Metastatic Liver Carcinoma in the Lung (tissue), 2 donors: ENCODE measurements around the genes ALPP and KCNJ13.

DNA sequence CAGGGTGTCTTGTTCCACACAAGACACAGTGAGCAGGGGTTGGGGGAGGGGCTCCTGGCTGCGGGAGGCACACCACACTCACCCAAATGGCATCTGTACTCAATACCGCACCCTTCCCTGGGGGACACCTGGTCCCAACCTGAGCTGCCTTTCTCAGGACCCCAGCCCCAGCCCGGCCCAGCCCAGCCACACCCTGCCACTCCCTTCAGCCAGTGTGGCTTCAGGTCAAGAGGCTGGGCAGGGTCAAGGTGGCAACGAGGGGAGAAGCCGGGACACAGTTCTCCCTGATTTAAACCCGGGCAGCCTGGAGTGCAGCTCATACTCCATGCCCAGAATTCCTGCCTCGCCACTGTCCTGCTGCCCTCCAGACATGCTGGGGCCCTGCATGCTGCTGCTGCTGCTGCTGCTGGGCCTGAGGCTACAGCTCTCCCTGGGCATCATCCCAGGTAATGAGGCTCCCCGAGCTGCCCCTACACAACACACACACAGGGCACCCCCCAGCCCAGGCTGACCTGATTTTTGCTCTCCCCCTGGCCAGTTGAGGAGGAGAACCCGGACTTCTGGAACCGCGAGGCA is at the start of gene ALPP:
Gene ALPP (plus strand): TSS at position 319 of the 576 bp plus-strand sequence.
- PRO-cap, 2 experiments, result no peak in any of the 2 experiments

GRCh38 chr2:232495084-232495393 is 7.4 kb upstream of the ECEL1 start:
- PRO-cap, 2 experiments, result no peak in any of the 2 experiments

- PRO-cap, 2 experiments, result no peak in any of the 2 experiments
Observed at GRCh38 chr2:232573619-232574240, 23.2 kb downstream of the EIF4E2 start.

- PRO-cap, 2 experiments, result no peak in any of the 2 experiments
Observed at GRCh38 chr2:232584034-232584607, 33.6 kb downstream of the EIF4E2 start.

DNA sequence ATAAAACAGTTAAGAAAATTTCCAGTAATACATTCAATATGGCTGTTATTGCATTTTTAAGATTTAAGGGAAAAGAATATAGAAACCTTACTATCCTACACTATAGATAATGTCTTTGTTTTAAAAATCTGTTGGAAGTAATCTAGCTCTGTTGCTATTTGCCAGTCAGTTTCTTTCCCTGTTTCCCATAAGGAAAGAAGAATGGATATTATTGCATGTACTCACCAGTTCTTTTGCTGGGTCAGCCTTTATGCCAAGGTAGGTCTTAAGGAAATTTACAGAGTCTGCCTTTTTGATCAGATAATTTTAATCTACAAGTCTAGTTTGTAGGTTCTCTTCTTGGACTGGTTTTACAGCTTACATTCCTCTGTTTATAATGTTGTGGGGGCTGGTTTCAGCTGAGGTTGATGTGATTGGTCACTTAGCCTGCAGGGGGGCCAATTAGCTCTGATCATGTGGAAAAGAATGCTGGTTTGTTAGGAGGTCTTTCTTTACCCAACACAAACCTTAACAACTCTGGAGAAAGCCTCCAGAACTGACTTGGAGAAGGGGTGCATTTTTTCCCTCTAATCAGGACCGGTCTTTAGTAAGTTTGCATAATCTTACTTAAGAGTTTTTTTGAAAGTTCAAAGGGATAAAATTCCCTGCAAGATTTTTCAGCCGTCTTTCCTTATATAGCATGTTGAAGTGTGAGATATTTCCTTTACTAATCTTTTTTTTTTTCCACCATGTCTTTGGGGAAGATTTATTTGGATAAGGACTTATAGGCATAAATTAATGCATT is at the start of gene KCNJ13:
Gene KCNJ13 (minus strand): TSS at position 346 of the 784 bp plus-strand sequence.
- PRO-cap, 2 experiments, result no peak in any of the 2 experiments

GRCh38 chr2:232790459-232791566 is 14.4 kb upstream of the KCNJ13 start:
- PRO-cap, 2 experiments, result no peak in any of the 2 experiments

DNA sequence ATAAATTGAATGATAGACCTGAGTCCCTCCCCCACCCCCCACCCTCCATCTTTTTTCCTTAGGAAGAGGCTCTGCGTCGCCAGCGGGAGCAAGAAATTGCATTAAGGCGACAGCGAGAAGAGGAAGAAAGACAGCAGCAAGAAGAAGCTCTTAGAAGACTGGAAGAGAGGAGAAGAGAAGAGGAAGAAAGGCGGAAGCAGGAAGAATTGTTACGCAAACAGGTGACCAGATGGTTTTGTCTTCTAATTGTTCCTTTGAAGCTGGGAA is 43.3 kb upstream of the KCNJ13 start:
- PRO-cap, 2 experiments, result no peak in any of the 2 experiments

DNA sequence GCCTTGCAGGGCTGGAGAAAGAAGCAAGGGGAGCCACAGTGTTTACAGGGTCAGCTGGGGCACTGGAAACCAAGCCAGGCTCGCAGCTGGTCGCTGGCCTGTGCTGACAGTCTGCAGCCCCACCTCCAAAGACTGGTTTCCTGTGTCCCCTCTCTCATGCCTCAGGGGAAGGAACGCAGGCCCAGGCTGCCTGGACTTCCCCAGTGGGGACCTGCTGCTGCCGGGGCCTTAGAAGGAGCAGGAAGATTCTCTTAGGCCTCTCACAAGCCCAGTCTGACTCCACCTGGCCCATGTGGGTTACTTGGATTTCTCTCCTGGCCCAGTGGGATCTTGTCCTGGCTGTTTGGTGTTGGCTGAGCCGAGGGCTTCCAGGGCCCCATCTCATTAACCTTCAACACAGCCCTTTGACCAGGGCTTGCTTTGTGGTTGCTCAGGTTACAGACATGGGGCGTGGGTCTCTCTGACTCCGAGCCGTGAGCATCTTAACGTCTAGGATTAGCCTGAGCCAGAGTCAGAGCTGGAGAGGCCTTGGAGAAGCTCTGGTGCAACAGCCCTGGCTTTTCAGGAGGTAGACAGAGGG is 1.8 kb downstream of the INPP5D start:
- PRO-cap, 2 experiments, result peak in 1 of 2 experiments; most common plus-strand start position 184 of the sequence (in 1); most common minus-strand start position 134 of the sequence (in 1)

DNA sequence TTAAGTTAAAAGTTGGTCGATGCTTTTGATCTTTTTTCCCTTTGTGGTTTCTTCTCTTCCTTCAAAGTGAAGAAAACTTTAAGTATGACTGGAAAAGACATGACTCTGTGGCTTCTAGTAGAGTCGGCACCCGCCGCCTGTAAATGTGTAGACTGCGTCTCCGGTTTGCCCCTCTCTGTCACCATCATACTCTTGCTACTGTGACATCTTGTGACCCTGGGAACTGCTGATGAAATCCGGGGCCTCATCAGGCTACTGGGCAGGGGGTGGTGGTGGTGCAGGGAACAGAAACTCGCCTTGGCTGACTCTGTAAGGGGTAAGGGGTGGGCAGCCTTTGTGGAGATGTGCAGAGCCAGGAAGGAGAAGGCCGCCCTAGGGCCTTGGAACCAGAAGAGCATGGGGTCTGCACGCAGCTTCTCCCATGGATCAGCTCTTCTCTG is 21.2 kb downstream of the INPP5D start:
- PRO-cap, 2 experiments, result no peak in any of the 2 experiments

DNA sequence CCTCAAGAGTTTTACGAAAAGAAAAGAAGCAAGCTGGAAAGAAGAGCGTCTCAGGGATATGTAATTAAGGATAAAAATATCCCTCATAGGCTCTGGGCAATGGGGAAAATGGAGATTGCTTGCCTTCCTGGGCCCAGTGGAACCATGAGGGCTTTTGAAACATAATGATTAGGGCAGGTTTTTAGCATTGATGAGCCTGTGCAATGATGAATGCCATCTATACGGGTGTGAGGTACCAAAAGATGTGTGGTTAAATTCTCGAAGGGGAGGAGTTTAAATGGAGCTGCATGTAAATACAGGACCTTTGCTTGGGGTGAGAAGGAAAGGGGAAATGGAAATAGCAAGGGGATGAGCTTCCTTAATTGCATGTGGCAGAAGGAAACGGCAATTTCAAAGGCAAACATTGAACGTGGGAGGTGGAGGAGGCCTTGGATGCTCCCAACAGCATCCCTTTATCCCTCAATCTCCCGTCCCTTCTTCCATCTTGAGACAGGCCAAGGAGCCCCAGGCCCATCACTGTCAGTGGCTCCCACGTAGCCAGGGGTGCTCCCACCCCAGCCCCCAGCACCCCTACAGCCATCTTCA is 32.3 kb downstream of the INPP5D start:
- PRO-cap, 2 experiments, result no peak in any of the 2 experiments

DNA sequence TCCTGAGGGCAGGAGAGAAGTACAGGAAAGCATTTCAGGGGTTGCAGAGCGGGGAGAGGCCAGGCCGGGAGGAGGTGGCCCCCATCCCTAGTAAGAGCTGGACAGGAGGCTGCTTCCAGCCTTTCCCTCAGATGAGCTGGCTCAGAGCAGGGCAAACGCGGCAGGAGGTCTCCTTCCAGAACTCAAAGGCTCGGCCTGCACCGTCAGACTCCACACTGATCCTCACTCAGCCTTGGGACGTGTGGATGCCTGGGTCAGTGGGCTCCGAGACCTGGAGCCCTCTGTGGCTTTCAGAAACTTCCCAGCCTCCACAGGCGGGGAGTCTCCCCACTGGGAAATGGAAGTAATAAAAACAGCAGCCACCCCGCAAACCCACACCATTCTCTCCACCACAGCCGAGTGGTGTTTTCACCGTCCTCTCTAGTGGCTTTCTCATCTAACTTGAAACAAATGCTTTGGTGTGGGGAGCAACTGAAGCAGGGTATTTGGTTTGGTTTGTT is 54.3 kb downstream of the INPP5D start:
- PRO-cap, 2 experiments, result no peak in any of the 2 experiments

DNA sequence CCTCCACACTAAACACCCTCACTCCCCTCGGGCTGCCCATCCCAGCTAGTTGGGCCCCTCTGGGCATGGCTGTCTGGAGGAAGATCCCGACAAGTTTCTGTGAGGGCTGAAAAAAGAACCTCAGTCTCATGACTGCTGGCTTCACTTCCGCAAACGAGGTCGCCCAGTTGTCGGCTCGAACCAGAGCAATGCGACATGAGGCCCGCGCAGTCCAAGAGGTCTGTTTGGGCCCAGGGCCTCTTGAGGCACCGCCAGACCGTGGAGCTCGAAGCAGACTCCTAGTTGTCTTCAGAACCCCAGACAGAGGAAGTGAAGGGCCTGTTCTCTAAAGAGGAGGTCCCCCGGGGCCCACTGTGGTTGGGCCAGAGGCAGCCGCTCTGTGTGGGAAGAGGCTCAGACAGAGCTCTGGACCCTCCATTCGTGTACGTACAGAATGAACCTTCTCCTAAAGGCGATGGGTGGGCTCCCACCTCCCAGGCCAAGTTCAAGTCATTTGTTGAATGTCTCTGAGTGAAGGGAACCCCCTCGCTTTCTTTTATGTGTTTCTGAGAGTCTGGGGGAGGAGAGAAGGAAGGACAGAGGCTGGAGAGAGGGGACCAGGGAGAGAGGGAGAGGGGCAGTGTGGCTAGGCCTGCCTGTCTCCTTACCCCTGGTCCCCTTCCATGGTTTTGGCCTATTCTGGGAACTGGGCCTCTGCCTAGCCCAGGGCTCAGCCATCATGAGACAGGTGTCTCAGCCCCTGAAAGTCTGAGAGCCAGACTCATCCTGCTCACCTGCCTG is 64.7 kb downstream of the INPP5D start:
- PRO-cap, 2 experiments, result no peak in any of the 2 experiments

DNA sequence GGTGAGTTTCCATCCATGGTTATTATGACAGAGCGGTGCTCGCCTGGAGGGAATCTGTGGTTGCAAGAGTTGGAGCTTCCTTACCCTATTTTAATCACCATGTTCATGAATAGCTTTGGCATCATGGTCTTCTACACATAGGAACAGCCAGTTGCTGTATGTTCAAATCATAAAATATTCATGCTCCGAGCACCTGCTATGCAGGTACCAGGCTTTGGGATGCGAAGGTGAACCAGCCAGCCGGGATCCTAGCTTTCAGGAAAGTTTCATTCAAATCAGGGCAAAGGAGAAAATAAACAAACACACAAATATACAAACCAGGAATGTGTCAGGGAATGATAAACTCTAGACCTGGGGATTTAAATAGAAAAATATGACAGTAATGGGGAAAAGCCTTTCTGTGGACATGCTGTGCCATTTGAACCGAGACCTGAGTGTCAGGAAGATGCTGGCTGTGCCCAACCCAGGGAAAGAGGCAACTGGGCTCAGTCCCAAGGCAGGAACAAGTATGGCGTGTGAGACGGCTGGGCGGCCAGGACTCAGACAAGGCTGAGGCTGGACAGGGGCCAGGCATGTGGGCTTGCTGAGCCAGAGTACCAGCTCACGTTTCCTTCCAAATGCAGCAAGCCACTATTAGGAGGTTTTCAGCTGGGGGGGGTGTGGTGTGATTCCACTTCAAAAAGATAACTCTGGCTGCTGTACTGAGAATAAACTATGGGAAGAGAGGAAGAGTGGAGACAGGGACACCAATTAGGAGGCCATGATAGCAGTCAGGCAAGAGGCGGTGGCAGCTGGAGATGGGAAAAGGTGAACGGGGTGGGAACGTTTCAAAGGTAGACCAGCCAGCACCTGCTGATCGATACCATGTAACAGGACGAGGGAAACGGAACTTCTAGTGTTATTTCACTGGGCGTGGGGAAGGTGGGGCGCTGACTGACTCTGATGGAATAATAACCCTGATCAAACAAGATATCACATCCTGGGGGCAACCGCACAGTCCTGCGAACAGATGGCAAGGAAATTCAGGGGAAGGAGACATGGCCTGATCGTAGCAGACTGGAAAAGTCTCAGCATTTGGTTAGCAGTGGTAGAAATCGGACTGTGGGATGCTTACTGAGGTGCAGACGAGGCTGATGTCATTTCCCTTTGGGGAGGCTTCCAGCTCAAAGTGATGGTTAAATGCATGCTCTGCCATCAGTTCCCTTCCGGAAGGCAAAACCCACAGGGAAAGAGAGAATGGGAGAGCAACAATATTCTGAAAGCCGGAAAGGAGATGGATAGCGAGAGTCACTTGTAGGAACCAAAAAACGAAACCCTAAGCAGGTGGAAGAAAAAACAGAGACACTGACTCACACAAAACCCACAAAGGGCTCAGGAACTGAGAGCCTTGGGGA is 92.6 kb downstream of the INPP5D start:
- PRO-cap, 2 experiments, result no peak in any of the 2 experiments

- PRO-cap, 2 experiments, result no peak in any of the 2 experiments
Observed at GRCh38 chr2:233191304-233192019, 60.0 kb upstream of the ATG16L1 start.

DNA sequence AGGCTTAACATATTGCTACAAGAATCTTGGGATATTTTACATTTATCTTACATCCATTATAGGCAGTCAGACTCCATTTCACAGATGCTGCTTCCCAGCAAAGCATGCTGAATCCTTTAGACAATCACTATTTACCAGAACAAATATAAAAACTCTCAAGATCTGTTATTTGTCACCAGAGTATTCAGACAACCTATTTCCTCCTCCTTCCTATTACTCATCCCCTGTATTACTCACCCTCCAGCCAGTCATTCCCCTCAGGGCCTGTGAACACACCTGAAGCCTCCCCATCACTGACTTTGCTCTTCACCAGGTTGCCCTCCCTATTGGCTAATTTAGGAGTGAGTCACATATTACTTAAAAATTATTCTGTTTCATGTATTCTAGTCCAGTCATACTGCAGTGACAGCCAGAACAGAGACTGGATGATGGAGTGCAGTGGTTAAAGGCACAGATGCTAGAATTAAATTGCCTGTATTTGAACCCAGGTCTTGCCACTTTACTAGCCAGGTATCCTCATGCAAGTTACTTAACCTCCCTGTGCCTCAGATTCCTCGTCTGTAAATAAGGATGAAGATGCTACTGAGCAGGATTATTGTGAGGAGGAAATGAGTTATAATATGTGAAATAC is 3.7 kb upstream of the ATG16L1 start:
- PRO-cap, 2 experiments, result no peak in any of the 2 experiments

GRCh38 chr2:233329551-233329951 is 21.9 kb downstream of the SAG start:
- PRO-cap, 2 experiments, result no peak in any of the 2 experiments

DNA sequence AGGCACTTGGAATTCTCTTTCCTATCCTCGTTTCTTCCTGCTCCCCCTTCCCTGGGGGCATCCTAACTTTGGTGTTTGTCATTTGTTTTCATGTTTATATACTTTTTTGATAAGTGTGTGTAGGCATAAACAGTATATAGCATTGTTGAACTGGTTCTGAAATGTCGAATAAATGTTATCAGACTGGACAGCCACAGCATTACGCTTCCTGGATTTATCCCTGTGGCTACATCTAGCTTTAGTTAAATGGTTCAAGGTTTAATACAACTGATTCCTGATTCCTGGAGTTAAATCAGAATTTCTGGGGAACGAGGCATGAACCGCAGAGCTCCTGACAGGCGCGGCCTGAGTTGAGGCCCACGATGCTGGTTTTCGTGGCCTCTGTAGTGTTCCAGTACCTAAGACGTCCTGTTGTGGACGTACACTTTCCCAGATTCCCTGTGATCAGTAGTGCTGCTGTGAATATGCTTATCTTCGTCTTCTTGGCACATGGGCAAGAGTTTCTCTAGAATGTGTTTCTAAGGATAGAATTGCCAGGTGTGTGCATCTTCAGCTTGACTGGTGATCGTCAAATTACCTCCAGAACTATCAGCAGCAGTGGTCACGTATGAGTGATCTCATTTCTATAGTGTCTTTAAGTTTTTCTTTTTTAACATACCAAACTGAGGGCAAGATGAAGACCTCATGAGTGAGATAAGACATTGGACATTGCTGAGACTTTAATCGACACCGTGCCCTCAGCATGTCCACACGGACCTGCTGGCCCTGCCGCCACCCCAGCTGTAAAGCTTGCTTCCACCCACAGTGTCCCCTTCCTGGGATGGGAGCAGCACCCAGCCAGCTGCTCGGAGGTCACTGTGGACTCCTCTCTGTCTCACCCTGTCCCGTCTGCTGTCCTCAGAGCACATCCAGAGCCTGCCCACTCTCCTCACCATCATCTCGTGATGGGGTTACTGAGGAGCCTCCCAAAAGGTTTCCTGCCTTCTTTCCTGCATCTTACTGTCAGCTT is 66.4 kb downstream of the DGKD start:
- PRO-cap, 2 experiments, result no peak in any of the 2 experiments

GRCh38 chr2:233424037-233424723 is 69.9 kb downstream of the DGKD start:
- PRO-cap, 2 experiments, result no peak in any of the 2 experiments

DNA sequence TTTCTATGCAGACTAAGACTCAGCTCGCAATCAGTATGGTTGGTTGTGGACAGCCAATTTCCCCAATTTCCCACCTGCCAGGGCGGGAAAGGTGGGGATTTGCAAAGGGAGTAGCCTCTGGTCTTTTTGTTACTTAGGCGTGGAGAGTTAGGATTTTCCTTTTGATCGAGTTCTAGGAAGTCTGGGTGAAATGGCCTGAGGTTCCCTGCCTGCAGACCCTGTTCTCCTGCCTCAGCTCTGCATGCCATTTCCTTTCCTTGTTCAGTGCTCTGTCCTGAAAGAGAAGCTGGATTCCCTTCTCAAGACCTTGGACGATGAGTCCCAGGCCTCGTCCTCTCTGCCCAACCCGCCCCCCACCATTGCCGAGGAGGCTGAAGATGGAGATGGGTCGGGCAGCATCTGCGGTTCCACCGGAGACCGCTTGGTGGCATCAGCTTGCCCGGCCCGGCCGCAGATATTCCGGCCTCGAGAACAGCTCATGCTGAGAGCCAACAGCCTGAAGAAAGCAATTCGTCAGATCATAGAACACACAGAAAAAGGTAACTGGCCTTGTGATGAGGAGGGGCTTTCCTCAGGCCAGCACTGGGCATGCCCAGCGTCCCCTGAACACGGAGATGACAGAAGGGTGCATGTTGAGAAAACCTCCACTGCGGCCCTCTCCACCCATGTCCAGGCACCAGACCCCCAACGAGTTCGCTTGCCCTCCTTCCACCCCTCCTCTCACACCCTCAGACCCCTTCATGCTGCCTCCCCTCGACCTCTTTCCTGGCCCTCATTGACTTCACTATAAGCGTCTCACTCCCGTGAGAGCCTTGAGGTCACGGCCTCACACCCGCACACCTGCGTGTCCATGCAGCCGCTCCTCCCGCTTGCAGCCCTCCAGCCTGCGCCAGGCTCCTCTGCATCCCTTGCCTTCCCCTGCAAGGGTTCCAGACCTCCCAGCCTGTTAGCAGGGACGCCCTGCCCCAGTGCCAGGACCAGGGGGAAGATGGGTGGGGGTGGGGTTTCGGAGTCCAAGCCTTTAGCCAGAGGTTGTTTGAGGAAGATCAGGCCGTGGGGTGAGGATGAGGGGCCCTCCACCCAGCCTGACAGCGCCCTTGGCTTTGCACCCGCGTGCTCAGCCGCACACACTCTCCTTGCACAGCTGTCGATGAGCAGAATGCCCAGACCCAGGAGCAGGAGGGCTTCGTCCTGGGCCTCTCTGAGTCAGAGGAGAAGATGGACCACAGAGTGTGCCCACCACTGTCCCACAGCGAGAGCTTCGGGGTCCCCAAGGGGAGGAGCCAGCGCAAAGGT is 95.0 kb downstream of the DGKD start:
- PRO-cap, 2 experiments, result no peak in any of the 2 experiments

DNA sequence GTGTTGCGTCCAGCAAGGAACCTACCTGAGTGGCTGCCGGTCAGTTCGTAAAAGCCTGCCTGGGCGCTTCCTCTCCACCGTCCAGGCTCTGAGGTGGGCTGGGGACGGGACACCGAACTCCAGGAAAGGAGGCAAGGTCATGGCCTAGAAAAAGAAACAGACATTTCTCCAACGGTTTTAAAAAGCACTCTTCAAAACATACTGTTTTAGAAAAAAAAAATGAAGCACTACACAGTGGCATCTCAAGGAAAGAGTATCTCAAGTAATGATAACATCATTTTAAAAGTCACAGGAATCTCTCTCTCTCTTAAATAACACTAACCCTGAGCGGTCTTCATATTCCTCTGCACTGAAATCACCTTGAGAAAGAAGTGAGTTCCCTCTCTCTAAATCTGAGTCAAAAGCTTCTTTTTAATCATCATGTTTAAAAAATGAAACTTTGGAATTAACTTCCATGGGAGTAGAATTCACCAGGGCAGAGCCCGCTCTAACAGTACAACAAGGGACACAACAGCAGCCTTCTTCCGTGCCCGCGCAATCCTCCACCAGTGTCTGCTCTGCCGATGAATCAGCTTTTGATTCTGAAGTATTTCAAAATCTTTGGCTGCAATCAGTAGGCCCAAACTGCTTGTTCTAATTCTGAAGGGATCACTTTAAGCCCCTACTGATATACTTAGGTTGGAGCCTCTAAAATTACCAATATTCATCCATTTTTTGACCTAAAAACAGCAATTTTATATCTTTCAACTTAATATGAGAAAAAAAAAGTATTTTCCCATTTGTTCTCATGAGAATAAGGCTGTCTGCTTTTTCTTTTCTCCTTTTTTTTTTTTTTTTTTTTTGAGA is 77.0 kb downstream of the USP40 start:
- PRO-cap, 2 experiments, result no peak in any of the 2 experiments